Metanephros (tissue), 2 donors: ENCODE measurements around a stretch of chr1.

DNA sequence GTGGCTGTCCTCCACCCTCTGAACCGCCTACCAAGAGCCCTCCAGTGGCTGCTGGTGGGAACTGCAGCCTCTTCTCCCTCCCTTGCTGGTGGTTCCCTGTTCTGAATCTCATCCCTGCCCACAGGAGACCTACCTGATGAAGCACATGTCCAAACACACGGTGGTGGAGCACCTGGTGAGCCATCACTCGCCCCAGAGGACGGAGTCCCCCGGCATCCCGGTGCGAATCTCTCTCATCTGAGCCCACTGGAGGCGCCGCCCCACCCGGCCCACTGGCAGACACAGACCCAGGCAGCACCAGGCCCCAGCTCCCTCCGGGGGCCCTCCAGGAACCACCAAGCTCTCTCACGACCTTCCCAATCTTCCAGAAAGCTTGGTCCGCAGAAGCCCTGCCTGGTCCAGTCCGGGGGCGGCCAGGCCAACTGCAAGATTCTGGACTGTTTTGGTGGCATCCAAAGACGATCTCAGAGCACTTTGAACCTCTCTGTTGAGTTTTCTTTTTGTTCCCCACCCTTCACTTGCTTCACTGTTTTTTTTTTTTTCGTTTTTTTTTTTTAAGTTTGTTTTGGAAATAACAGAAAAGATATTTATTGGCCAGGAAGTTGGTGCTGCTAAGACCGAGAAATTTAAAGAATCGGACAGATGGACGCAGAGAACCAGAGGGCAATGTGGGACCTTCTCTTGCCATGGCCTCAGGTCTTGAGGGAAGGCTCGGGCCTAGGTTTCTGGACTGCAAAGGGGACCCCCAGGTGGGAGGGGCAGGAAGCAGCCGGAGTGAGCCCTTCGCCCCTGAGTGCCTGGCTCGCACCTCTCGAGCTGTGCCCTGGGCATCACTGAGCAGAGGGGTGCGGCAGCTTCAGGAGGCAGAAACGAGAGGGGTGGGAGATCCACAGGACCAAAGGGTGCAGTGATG is 21.8 kb downstream of the A3GALT2 start:
- RAMPAGE, long total RNA: no peak

- RAMPAGE, long total RNA: no peak
Measured at GRCh38 chr1:33306419-33307027, 14.4 kb downstream of the A3GALT2 start.

- RAMPAGE, long total RNA: no peak
Measured at GRCh38 chr1:33307028-33307600, 13.8 kb downstream of the A3GALT2 start.

DNA sequence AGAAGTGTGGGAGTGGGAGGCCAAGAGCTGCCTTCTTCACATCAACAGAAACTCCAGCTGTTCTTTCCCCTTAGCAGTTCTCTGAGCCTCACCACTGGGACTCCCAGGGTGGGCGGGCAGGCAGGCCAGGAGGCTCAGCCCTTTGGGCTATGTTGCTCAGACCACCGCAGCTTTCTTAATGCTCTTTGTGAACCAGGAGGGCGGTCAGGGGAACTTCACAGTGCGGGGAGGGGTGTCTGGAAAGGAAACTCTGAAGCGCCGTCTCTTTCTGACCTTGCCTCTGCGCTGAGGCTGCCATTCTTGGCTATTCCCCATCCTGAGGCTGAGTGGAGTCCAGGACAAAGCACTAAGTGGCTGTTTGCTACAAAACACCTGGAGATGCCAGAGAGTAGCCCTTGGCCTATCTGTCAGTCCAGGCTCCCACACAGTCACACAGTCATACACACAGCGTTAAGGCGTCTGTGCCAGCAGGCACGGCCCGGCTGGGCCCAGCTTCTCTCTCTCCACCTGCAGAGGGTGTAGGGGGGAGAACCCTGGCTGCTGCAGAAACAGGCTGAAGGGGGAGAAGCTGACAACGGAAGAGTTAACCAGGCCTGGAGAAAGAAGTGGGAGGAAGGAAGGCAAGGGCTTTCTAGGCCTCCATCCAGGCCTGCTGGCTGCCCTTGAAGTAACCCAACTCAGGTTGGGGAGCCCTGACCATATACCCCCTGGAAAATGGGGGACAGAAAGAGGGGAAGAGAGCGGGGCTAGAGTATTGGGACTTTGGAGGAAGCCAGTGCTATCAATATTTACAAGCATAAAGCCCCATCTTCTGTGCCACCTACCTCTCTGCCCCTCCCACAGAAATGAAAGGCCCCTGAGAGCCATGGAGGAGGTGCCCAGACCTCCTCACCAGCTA is 3.2 kb upstream of the A3GALT2 start:
- RAMPAGE, long total RNA: no peak

DNA sequence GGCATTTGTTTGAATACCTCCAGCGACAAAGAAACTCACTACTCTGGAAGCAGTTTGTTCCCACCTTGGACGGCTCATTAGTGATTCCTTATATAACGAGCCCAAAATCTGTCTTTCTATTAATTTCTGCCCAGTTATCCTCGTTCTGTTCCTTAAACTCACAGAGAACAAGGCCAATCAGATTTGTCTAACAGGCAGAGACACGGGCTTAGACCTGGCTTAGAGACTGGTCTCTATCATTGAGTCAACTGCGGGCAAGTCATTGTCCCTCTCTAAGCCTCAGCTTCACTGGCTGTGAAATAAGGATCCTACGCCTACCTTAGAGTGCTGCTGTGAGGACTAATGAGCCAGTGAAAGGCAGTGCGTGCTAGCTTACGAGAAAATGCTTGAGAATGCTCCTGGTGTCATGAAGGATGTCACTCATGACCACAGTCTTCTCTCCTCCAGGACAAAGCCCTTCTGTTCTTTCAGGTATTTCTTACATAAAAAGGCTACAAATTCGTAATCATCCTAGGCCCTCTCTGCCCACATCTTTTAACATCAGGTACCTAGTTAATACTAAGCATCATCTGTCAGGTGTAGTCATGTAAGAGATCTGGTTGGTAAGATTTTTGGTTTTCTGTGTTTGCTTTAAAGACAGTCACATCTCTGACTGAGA is 16.5 kb upstream of the A3GALT2 start:
- RAMPAGE, long total RNA: no peak

- RAMPAGE, long total RNA: no peak
Measured at GRCh38 chr1:33338416-33339328, 17.8 kb upstream of the A3GALT2 start.

DNA sequence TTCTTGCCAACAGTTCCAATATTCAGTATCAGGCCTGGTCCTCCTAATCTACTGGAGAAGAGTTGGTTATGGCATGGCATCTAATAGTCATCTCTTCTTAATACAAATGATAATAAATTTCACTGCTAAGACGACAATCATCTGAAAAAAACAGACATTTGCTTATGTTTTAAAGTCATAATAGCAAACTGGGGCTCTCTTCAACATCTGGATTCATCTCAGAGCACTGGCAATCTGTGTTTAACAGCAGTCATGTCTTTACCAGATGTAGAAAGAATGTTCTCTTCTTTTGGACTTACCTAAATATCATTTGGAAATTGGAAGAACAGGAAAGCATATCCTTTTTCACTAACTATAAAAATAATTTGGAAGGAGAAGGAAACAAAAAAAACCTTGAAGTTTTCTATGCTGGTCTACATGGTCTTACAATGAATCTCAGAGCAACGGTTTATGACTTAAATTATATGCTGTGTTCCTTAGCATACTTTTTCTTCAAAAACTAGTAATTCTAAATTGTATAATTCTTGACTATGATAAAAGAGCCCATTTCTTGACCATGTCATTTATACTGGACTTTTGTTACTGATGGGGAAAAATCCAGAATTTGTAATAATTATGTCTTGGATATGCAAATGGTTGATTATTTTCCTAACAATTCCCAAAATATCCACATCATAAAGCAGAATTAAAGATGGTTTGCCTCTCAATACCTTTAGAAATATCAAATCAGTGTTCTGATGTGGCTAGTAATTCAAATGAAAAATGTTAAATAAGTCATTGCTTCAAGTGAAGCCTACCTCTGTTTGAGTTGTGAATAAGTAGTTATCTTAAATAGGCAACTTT is 24.4 kb upstream of the A3GALT2 start:
- RAMPAGE, long total RNA: no peak

GRCh38 chr1:33348174-33348570 is 27.3 kb upstream of the A3GALT2 start:
- RAMPAGE, long total RNA: no peak

GRCh38 chr1:33349070-33349959 is 28.4 kb upstream of the A3GALT2 start:
- RAMPAGE, long total RNA: no peak

DNA sequence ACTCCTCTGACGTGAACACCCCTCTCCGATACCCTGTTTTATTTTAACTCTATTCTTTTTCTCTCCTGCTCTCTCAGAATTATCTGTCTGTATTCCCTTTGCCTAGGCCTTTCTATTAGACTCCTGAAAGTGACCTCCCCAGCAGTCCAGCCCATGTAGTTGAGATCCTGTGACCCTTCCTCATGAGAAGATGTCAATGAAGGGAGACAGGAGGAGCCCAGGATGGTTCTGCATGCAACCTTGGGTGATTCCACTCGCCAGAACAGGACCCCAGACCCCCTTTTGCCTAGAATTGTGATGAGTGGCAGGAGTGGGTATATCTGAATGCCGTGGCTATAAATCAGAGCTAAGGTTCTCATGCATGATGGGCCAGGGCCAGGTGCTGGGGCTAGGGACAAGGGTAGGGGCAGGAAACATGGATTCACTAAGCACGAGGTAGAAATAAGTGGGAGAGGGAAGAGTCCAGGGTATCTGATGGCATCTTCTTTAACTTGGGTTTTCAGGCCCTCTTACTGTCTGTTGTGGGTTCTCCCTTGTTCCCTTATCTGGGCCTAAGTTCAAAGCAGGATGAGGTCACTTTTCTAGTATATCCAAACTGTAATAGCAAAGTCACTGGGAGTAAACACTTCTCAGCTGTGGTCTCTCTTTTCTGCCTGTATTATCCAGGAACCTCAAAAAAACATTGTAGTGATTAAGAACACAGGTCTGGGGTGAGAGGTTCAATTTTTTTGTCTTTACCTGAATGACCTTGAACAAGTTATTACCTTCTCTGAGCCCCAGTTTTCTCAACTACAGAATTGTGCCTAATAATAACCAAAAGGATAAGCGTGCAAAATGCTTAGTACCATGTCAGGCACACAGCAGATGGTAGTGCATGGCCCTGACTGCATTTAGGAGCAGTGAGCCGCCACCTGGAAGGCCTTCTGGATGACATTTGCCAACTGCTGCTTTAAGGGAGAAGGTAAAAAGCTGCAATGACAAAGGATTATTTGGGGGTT is 53.4 kb upstream of the A3GALT2 start:
- RAMPAGE, long total RNA: no peak

DNA sequence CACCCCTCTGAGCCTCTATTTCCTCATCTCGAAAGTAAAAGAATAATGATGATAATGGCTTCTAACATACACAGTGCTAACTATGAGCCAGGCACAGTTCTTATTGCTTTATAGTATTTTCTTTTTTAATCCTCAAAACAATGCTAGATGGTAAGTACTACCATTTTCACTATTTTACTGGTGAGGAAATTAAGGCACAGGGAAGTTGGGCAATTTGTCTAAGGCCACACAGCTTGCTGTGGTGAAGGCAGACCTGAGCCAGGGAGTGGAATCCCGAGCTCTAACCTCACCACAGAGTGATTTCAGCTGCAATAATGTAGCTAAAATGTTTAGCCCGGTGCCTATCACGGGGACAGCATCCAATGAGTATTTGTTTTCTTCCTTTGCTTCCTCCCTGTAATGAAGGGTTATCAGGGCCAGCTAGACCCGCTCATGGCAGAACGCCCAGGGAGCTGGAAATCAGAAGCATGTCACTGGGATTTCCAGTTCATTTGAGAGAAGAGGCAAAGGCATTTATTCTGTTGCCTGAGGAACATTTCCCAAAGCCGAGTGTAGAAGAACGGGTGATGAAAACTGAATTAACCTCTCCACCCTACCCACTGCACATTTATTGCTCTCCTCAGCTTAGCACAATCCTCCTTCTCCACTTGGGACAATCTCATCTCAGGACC is 183.0 kb downstream of the ZSCAN20 start:
- RAMPAGE, long total RNA: no peak

DNA sequence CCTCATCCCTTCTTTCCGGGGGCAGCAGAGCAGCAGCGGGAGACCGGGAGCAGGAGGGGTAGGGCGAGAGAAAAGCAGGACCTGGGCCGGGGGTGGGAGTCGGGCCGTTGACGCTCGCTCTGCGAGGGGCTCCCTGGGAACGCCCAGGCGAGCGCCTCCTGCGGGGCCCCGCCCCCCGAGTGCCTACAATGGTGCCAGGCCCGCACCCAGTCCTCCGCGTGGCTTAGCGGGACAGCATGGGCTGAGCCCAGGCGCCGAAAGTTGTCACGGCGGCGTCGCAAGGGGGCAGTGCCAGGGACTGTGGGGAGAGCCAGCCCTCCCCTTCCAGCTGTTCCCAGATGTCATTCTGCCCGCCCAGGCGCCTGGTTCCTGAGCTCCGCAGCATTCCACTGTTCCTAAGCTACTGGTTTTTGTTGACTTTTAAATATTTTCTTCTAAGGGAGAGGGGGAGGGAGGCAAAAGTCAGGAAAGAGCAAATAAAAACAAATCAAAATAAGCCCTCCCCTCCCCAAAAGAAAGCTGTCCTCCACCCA is 505 bp downstream of the C1orf94 start:
- RAMPAGE, long total RNA: no peak

GRCh38 chr1:34842866-34844147 is 16.2 kb downstream of the SMIM12 start:
- RAMPAGE, long total RNA: no peak

- RAMPAGE, long total RNA: no peak
Measured at GRCh38 chr1:34858738-34859406, 677 bp downstream of the SMIM12 start.

DNA sequence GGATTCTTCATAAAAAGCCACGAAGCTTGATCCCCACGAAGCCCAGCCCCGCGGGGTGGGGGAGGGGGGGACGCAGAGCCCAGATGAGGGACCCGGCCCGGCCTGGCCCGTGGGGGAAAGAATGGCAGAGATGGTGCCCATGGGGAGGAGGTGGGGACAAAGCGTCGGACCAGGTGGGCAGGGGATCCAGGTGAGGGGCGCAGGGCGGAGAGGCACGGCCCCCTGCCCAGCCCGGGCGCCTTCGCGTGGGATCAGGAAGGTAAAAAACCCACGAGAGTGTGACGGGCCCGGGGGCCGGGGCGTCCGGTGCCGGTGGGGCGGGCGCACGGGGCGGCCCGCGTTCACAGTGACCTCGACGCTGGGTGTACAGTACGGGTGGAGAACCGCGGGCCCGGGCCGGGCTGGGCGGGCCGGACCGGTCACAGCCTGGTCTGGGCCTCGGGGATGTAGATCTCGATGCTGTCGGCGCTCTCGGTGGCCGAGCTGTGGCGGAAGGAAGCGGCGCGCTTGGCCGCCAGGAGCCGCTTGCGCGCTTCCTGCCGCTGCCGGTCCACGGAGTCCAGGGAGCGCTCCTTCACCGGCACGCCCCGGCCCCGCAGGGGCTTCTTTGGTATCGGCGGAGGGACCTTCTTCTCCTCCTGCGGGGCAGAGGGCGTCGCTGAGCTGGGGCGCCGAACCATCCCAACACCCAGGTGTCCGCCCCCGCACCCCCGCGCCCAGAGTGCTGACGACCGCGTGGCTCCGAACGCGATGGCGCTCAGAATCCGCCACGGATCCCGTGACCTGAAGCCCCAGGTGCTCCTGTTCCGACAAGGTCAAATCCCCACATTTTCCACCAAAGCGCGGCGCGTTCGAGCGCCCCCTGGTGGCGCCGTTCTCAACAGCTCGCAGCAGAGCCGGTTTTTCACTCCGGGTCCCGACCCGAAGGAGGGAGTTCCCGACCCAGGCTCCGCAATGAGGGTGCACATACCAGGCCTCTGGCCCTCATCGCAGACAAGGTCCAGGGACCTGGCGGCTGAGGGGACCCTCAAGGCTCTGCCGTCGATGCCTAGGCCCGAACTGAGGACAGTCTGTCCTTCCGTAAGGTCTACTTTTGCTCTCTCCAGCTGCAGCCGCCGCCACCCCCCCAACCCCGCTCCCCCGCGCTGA is 6.5 kb upstream of the SMIM12 start:
- RAMPAGE, long total RNA: no peak

DNA sequence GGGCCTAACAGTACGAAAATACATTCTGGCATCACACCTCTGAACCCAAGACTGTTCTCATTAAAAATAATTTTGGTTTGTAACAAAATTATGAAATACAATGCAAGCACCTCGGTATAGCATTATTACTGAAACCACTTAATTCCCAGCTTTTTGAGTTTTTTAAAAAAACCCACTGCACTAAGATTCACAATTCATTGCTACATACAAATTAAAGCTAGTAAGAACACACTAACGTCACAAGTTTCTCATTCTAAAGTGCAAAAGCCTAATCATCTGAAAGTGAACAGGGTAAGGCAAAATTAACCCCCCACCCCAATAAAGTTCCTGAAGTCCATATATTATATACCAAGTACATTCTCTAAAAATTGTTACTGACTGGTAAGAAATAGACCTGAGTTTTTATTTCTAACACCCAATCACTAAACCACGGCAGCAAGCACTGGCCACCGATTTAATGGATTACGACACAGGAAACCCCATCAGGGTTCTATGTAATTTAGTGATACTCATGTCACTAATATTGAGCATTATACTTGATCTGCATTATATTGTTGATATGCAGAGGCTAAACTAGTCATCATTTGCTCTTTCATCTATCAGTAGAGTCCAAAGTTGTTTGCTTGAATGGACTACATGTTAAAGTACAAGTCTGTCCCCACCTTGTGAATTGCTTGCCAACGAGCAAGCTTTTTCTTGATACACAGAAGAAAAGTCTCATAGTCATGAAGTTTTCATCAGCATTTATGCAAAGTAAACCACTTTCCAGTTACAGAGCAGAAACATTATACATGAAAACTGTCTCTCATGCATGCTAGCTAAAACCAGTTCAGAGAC is 13.3 kb downstream of the SFPQ start:
- RAMPAGE, long total RNA: no peak

GRCh38 chr1:35181857-35182710 is 10.9 kb downstream of the SFPQ start:
- RAMPAGE, long total RNA: no peak

DNA sequence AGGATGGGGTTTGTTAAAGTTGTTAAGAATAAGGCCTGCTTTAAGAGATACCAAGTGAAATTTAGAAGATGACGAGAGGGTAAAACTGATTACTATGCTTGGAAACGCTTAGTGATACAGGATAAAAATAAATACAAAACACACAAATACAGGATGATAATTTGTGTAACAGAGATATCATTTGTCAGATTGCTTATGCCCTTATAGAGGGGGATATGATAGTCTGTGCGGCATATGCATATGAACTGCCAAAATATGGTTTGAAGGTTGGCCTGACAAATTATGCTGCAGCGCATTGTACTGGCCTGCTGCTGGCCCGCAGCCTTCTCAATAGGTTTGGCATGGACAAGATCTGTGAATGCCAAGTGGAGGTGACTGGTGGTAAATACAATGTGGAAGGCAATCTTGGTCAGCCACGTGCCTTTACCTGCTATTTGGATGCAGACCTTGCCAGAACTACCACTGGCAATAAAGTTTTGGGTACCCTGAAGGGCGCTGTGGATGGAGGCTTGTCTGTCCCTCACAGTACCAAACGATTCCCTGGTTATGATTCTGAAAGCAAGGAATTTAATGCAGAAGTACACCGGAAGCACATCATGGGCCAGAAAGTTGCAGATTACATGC is 82.3 kb downstream of the ZMYM4 start:
- RAMPAGE, long total RNA: no peak

DNA sequence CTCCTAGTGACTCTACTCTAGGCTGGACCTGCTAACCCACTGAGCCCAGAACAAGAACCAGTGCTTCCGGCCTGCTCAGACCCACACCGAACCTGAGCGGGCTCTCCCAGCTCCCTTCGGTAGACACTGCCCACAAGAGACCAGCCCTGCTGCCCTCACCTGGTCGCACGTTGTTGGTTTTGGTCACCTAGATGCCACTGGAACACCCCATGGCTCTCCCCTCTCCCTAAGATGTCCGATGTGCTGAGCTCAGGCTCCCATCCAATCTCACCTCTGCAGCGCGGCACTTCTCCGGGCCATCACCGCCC is 120.3 kb downstream of the KIAA0319L start:
- RAMPAGE, long total RNA: no peak

- RAMPAGE, long total RNA: no peak
Measured at GRCh38 chr1:35452005-35452501, 105.2 kb downstream of the KIAA0319L start.